ENCODE measurements around a stretch of chr16.

DNA sequence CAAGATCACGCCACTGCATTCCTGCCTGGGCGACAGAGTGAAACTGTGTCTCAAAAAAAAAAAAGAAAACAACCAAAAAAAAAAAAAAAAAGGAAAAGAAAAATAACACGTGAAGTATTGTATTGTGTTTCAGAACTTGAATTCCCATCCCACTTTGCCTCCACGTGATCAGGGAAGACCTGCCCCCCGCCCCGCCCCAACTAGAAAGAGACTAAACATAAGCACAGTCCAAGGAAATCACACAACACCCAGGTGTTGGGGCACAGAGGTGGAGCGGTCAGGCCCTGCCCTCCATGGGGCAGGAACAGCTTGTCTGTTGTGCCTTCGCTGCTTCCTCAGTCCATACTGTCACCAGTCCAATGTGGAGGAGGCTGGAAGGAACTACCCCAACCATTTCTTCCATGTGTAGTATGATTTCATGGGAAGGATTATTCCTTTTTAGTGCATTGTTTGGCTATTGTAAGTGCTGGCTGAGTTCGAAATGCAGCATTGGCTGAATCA, 50.4 kb downstream of the TANGO6 start:
- PRO-cap, result no peak

- PRO-cap, result no peak
Measured at GRCh38 chr16:69064544-69065382, 40.7 kb upstream of the HAS3 start.

DNA sequence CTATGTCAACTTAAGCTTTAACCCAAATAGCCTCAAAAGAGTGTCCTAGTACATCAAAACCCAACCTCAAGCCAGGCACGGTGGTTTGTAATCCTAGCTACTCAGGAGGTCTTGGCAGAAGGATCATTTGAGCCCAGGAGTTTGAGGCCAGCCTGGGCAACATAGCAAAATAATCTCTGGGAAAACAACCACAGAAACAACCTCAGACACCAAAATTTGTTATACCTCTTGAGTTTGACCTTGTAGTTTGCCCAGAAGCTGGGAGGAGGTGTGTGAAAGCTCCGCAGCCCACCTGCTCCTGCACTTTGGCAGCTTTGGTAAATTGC, 12.8 kb upstream of the HAS3 start:
- PRO-cap, result no peak

DNA sequence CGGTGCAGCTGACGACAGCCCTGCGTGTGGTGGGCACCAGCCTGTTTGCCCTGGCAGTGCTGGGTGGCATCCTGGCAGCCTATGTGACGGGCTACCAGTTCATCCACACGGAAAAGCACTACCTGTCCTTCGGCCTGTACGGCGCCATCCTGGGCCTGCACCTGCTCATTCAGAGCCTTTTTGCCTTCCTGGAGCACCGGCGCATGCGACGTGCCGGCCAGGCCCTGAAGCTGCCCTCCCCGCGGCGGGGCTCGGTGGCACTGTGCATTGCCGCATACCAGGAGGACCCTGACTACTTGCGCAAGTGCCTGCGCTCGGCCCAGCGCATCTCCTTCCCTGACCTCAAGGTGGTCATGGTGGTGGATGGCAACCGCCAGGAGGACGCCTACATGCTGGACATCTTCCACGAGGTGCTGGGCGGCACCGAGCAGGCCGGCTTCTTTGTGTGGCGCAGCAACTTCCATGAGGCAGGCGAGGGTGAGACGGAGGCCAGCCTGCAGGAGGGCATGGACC, 4.0 kb downstream of the HAS3 start:
- PRO-cap, result no peak

- PRO-cap, result no peak
Measured at GRCh38 chr16:69133200-69133868, 885 bp downstream of the UTP4 start.

DNA sequence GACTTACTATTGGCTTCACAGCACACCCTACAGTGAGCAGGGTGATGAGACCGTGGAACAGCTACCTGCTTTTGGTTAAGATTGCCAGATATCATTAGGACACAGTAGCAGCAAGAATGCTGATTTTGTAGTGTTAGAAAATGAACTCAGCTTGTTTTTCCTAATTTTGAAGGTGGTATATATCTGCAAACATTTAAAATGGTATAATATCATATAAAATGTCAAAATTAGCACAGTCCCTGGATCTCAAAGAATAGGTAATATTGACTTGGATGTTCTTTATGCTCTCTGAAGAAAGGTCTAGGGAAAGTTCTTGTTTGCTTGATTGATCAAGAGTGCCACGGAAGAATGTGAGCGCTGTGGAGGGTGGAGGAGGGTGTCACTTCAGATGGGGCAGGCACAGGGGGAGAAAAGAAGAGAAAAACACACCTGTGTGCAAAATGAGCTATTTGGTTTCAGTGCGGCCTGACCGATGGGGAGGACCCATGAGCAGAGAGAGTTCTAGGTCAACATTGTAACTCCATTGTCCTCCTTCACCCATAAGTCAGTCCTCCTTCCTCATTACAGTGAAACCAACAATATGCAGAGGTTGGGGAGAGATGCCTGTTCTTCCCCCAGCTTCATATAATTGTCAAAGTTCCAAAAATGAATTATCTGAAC, 8.9 kb upstream of the VPS4A start:
- PRO-cap, result no peak

DNA sequence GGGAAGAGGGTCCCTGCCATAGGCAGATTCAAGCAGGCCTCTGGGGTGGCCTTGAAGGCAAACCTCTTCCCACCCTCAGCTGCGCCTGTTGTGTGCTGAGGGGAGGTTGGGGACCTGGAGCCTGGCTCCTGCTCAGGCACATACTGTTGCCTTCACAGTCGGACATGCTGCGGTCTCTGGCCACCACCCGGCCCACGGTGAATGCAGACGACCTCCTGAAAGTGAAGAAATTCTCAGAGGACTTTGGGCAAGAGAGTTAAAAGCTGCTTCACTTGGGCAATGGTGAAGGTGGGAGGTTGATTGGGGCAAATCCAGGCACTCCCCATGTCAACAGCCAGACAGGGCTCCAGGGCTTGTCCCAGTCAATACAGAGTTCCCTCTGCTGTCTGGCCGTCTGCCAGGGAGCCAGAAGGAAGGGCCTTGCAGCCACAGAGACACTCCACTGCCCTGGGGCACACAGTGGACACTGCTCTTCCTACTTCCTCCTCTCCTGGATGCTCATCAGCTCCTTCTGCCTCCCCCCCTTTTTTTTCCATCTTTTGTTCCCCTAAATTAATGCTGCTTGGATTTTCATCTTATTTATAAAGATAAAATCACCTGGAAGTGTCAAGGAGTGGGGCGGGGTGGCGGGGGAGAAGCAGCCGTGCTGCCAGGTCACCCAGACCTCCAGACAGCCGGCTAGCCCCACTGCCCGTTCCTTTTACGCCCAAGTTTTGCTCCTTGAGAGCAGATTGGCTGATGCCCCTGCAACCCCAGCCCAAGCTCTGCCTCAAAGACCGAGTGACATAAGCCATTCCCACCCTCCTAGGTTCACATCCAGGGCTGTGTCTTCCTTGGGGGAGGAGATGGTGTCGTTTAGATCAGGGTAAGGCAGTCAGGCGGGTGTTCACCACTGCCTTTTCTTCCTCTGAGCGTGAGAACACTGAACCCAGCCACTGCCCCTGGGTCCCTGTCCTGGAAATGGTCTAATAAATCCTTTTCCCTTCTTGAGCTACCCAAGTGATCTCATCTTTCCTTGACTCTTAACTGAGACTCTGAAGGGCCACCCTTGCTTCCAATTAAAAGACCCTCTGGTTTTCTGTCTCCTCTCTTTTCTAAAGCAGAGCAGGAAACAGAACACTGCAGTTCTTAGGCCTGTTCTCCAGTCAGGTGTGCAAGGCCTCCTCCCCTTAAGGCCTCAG, 5.9 kb downstream of the PDF start:
- PRO-cap, result no peak

- PRO-cap, result no peak
Measured at GRCh38 chr16:69367971-69368881, 16.6 kb upstream of the TMED6 start.

- PRO-cap, result no peak
Measured at GRCh38 chr16:69407655-69408135, 16.7 kb upstream of the CYB5B start.

GRCh38 chr16:69569247-69569716, 3.5 kb downstream of the NFAT5 start:
- PRO-cap, result no peak

DNA sequence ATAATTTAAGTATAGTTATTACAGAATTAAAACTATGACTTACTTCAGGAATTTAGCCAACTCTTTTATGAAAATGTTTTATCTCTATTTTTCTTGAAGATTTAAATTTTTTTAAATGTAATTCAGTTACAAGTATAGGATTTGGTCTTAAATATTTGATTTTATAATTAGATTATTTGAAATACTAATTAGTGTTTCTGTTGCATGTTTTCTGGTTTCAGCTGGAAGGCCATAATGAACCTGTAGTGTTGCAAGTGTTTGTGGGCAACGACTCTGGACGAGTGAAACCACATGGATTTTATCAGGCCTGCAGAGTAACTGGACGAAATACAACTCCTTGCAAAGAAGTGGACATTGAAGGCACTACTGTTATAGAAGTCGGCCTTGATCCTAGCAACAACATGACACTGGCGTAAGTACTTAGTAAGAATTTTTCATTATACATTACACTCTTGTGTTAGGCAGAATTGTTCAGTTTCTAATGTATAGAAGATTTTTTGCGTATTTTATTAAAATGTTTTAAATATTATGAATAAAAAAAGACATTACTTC, 70.9 kb downstream of the NQO1 start:
- PRO-cap, result no peak

GRCh38 chr16:69676335-69677653, 49.6 kb downstream of the NQO1 start:
- PRO-cap, result no peak

DNA sequence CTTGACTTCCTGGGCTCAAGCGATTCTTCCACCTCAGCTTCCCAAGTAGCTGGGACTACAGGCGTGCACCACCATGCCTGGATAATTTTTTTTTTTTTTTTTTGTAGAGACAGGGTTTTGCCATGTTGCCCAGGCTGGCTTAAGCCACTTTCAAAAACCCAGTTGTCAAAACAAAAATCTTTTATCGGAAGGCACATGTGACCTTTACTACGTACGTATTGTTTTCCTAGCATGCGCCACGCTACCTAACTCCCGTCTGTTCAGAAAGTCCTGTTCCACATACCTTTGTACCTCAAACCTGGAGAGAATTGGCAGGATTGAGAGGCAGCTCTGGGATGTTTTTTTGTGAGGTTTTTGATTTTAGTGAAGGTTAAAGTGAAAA, 61.1 kb upstream of the CLEC18A start:
- PRO-cap, result no peak

- PRO-cap, result no peak
Measured at GRCh38 chr16:69935772-69936508, 15.2 kb upstream of the CLEC18A start.

- PRO-cap, result no peak
Measured at GRCh38 chr16:70347067-70347748, 505 bp downstream of the DDX19A start.

DNA sequence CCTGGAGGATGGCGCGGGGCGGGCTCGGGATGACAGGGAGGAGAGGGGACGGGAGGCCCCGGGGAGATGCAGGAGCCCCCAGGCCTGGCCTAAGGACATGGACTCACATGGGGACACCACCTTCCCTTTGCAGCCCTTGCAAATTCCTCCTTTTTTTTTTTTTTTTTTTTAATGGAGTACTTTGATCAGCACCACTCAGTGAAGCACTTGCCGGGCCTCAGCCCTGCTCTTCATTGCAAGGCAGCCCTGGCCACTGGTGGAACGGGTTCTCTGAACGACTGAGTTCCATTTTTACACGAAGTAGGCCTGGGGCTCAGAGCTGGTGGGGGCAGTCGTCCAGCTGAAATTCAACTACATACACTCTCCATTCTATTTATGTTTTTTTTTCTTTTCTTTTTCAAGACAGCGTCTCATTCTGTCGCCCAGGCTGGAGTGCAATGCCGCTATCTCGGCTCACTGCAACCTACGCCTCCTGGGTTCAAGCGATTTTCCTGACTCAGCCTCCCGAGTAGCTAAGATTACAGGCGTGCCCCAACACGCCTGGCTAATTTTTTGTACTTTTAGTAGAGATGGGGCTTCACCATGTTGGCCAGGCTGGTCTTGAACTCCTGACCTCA, 35.3 kb downstream of the DDX19A start:
- PRO-cap, result no peak

DNA sequence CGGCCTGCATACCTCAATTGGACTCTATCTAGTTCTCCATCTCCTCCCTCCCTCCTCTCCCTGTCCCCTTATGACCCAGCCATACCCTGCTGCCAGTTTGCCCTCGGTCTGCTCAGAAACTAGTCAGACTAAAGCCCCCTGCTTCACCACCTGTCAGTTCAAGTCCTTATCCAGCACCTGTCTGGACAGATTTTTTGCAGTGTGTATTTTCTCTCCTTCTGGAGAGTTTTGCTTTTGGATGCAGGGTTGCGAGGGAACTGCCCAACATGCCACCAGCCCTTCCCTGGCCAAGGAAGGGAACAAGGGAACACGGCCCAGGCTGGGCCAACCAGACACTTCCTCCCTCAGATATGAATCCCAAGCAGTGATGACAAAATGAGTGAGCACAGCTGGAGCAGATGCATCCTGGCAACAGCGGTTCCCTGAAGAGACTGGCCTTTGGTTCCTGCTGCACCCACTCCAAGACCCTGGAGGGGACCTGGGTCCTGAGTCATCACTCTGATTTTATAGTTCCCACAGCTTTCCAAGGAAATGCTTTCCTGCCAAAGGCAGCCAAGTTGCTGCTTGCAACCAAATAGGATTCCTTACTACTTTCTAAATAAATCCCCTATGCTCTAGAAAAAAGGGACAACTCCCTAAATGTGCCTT, 5.5 kb downstream of the ST3GAL2 start:
- PRO-cap, result no peak

DNA sequence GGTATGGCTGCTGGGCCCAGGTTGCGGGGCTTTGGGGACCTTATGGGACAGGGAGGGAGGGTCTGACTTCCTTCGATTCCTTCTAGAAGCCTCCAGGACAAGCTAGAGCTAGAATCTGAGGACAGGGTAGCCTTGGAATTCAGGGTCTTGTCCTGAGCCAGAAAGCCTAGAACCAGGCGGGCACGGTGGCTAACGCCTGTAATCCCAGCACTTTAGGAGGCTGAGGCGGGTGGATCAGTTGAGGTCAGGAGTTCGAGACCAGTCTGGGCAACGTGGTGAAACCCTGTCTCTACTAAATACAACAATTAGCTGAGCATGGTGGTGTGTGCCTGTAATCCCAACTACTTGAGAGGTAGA, 13.5 kb downstream of the FCSK start:
- PRO-cap, result unidirectional peak, minus-strand start at position 141 of the sequence

DNA sequence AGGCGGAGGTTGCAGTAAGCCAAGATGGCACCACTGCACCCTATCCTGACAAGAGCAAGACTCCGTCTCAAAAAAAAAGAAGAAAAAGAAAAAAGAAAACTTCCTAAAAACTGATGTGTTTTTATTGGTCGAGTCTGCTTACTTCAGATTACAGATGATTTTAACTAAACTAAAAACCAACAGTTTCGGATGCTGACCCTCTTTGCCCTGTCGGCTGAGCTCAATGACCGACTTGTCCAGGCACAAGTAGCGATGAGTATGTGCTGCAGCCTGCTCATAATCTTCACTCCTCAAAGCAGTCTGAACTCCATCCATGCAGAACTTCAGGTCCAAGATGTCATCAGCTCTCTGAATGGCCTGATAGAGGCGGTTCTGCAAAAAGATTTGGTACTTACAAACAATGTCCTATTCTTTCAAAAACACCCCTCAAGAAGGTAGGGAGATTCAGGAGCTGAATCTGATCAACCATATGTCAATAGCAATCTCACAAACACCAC, 9.2 kb downstream of the COG4 start:
- PRO-cap, result no peak

GRCh38 chr16:70561414-70562092, 37.9 kb downstream of the SF3B3 start:
- PRO-cap, result no peak